Pericardium (tissue), 1 donor: ENCODE results near the genes SOCS2 and FGD6.

- RRBS, result no CpG with 5 or more reads among the region's 3 CpGs
These were observed 31.5 kb downstream of the NUDT4 start for GRCh38 chr12:93408886-93409875.

GRCh38 chr12:93538292-93538597 lies 34.2 kb upstream of the SOCS2 start:
- RRBS, result no CpG with 5 or more reads among the region's 2 CpGs

DNA sequence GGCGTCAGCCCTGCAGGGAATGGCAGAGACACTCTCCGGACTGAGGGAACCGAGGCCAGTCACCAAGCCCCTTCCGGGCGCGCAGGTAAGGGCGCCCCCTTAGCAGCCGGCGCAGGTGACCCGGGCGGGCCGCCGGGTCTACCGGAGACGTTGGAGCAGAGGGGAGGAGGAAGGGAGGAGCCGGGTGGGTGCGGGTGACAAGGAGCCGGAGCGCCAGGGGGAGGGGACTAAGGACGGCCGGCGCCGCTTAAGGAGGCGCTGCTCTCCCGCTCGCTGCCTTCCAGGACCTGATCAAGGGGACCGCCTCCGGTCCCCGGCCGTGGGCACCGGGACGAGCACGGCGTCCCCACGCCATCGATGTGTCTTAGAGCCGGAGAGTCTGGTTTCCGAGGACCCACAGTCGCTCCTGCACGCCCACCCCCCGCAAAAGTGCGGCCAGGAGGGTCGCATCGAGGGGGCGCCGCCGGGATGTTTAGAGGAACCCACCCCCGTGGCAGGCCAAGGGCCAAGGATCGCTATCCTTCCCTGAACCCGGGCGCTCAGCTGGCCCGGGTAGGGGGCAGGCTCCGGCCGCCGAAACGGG lies 2.3 kb upstream of the SOCS2 start:
- RRBS, result 1% methylated on average over 29 of the region's 56 CpGs

GRCh38 chr12:93572255-93573076 lies at the start of gene SOCS2:
TSS of gene SOCS2 (plus strand) at chr12:93572675.
- RRBS, result under 1% methylated on average over 3 of the region's 51 CpGs

GRCh38 chr12:93678190-93678664 lies 1.1 kb downstream of the CRADD start:
- RRBS, result no CpG with 5 or more reads among the region's 5 CpGs

DNA sequence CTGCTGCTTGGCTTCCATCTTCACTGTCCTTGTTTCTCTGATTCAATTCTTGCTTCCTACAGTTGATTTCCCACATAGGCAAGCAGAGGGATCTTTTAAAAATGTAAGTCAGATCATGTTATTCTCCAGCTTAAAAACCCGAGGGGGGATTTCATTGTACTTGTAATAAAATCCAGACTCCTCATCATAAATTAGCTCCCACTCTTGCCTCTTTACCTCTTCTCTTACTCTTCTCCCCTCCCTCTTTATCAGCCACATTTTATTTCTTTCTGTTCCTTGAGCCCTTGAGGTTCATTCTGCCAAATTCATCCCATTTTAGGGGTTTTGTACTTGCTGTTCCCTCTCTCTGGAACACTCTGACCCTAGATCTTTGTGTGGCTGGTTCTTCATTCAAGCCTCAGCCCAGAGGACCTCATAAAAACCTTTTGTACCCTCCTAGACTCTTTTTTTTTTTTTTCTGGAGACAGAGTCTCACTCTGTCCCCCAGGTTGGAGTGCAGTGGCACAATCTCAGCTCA lies 34.2 kb downstream of the CRADD start:
- RRBS, result no CpG with 5 or more reads among the region's 1 CpG

- RRBS, result no CpG with 5 or more reads among the region's 5 CpGs
These were observed 75.3 kb downstream of the CRADD start for GRCh38 chr12:93752276-93753133.

- RRBS, result no CpG with 5 or more reads among the region's 2 CpGs
These were observed 90.7 kb downstream of the CRADD start for GRCh38 chr12:93767883-93768296.

DNA sequence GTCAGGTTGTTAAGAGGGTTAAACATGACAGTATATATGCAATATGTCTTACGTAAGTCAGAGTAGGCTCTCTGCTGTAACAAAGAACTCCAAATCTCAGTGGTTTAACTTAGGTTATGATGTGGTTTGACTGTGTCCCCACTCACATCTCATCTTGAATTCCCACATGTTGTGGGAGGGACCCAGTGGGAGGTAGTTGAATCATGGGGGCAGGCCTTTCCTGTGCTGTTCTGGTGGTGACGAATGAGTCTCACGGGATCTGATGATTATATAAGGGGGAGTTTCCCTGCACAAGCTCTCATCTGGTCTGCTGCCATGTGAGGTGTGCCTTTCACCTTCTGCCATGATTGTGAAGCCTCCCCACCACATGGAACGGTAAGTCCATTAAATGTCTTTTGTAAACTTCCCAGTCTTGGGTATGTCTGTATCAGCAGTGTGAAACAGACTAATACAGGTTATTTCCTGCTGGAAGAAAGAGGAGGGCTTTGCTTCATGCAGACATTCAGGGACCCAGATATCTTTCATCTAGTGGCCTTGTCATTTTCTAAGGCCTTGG lies 96.0 kb downstream of the CRADD start:
- RRBS, result no CpG with 5 or more reads among the region's 4 CpGs

GRCh38 chr12:94389737-94390270 lies 69.9 kb downstream of the CEP83 start:
- RRBS, result no CpG with 5 or more reads among the region's 12 CpGs

DNA sequence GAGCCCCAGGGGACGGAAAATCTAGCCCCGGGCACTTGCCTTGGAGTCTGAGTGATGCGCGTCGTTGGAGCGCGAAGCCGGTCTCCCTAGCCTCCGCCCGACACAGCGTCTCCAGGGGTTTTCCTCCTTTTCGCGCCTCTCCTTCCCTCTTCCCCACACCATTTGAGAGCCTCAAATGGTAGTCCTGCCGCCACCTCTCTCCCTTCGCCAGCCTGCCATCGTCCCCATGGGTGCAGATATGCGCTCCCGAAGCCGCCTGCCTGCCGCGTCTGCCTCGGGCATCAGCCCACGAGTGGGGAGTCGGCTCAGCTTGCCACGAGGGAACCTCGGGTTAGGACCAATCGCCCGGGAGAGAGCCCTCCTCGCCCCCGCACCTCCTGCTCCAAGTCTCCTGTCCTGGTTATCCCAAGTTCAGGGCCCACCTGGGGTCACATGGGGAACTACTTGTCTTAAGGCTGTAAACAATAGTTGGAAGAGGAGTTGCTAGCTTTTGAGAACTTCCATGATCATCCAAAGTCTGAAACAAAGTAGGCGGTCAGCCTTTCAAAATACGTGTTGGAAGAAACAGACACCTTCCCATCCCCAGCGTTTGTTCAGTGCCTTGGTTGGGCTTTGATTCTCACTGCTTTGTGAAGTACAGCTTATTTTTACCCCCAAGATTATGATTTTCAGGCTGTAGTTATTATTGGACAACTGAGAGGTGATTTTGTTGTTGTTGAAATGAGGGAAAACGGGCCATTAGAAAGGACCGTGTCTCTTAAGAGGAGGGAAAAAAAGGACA lies 684 bp upstream of the CEP83 start:
- RRBS, result 1% methylated on average over 8 of the region's 35 CpGs

DNA sequence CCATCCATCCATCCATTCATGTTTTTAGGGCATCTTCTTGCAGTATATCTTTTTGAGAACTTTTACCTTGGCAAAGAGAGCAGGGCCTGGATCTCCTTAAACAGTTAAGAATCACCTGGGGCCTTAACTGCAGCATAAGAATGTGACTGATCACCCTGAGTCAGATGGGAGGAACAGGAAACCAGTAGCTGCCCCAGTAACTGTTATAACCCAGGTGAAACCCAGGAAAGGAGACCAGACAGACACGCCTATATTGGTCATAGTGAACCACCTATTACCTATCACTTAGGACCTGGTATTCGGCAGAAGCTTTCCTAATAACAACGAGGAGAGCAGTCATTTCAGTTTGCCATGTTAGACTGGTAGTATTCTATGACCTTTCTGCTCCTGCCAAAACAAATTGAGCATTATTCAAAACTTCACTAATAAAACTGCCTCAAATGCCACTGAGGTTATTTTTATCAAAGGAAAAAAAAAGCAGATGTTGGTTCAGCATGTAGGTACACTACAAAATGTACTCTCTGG lies 43.4 kb upstream of the NR2C1 start:
- RRBS, result no CpG with 5 or more reads among the region's 3 CpGs

DNA sequence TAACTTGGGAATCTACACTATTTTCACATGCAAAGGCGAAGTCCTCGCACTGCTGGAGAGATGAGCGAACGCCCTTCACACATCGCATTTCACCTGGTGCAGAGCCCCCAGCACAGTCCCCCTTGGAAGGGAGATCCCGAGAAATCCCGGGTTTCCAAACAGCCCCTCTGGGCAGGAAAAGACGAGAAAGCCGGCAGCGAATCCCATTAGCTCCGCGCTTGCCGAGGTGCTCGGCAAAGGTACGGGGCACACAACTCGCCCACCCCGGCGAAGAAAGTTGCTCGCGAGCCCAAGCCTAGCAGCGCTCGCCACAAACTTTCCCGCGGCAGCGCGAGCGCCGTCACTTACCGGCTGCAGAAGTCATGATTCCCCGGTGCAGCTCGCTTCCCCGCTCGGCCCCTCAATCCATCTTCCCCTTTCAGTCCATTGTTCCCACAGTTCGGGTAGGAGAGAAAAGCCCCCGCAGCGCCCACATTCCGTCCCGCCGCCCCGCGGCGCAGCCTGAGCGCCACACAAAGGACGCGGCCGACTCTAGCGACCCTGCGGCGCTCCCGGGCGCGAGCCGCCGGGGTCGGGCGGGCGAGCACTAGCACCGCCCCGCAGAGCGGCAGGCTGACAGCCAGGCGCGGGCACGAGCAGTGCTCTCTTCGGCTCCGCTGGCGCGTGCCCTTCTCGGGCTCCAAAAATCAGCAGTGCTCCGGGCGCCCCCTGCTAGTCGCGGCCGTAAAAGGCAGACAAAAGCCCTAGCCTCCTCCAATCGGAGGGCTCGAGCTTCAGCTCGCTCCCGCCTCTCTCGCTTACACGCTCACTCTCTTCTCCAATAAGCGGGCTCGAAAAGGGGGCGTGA lies at the start of gene FGD6:
FGD6 (minus strand) TSS at position 591 of the 847 bp plus-strand sequence.
- RRBS, result 1% methylated on average over 19 of the region's 82 CpGs

- RRBS, result no CpG with 5 or more reads among the region's 8 CpGs
These were observed 93.0 kb upstream of the METAP2 start for GRCh38 chr12:95380841-95381514.

DNA sequence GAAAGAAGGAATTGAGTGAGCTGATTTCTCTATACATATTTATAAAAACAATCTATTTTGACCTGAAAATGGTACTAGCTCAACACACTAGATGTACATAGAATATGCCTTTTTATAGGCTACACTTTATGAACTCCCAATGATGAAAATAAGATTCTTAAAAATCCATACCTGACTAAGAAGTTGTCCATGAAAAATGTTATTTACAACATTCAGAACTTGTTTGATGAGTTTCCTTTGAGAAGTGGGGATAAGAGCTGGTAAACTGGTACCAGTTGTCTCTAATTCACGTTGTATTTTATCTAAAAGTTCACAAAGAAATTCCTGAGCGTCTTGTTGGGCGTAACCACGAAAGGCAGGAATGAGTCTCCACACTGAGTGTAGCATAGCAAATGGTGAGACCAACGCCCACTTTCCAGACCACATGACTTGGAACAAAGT lies 18.6 kb downstream of the USP44 start:
- RRBS, result no CpG with 5 or more reads among the region's 5 CpGs

DNA sequence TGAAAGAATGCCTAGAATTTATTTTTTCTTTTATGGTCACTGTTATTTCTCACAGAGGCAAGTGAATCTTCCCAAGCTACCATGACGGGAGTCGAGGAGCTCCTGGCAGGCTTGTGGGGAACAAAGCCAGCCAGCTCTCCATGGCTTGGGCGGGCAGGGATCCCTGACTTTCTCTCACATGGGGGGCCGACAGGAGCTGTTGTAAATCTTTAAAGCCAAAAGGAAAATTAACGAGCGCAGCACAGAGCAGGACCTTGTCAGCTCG lies 95.7 kb upstream of the USP44 start:
- RRBS, result no CpG with 5 or more reads among the region's 7 CpGs

- RRBS, result no CpG with 5 or more reads among the region's 2 CpGs
These were observed 112.3 kb upstream of the USP44 start for GRCh38 chr12:95663549-95664099.

- RRBS, result 0% methylated on average over 2 of the region's 14 CpGs
These were observed 836 bp downstream of the LTA4H start for GRCh38 chr12:96034507-96034995.

DNA sequence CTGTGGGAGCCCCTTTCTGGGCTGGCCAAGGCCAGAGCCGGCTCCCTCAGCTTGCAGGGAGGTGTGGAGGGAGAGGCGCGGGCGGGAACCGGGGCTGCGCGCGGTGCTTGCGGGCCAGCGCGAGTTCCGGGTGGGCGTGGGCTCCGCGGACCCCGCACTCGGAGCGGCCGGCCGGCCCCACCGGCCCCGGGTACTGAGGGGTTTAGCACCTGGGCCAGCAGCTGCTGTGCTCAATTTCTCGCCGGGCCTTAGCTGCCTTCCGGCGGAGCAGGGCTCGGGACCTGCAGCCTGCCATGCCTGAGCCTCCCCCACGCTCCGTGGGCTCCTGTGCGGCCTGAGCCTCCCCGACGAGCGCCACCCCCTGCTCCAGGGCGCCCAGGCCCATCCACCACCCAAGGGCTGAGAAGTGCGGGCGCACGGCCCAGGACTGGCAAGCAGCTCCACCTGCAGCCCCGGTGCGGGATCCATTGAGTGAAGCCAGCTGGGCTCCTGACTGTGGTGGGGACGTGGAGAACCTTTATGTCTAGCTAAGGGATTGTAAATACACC lies 73.5 kb upstream of the LTA4H start:
- RRBS, result no CpG with 5 or more reads among the region's 40 CpGs

GRCh38 chr12:96298752-96299000 lies 101.6 kb downstream of the CDK17 start:
- RRBS, result no CpG with 5 or more reads among the region's 1 CpG